SK-MEL-5 (cell line): ENCODE data around the genes CTSD and PRR33.

DNA sequence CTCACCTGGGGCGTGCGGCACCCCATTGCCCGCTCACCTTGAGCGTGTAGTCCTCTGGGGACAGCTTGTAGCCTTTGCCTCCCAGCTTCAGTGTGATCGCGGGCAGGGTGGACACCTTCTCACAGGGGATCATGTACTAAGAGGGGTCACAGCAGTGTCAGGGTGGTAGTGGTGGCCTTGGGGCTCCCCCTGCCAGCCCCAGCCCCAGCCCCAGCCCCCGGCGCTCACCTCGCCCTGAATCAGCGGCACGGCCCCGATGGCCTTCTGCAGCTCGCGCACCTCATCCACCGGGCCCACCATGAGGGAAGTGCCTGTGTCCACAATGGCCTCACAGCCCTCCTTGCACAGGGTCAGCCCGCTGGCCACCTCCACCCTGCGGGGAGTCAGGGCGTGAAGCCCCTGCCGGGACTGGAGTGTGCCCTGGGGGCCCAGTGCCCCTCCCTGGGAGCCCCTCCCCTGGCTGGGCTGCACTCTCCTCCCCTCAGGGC lies 3.4 kb upstream of the IFITM10 start:
RAMPAGE:
- cytosol, long total RNA = no peak
- long total RNA = no peak
- nucleus, long total RNA = no peak

GRCh38 chr11:1763778-1764233 lies at the start of gene CTSD:
TSS of gene CTSD (minus strand) at chr11:1763927.
RAMPAGE:
- cytosol, long total RNA = start-site peak on the minus strand at chr11:1763877-1763960, 638 and 499 reads in 2 replicates
- long total RNA = start-site peak on the minus strand at chr11:1763877-1763983, 491 and 685 reads in 2 replicates
- nucleus, long total RNA = start-site peak on the minus strand at chr11:1763896-1763960, 48 and 11 reads in 2 replicates

DNA sequence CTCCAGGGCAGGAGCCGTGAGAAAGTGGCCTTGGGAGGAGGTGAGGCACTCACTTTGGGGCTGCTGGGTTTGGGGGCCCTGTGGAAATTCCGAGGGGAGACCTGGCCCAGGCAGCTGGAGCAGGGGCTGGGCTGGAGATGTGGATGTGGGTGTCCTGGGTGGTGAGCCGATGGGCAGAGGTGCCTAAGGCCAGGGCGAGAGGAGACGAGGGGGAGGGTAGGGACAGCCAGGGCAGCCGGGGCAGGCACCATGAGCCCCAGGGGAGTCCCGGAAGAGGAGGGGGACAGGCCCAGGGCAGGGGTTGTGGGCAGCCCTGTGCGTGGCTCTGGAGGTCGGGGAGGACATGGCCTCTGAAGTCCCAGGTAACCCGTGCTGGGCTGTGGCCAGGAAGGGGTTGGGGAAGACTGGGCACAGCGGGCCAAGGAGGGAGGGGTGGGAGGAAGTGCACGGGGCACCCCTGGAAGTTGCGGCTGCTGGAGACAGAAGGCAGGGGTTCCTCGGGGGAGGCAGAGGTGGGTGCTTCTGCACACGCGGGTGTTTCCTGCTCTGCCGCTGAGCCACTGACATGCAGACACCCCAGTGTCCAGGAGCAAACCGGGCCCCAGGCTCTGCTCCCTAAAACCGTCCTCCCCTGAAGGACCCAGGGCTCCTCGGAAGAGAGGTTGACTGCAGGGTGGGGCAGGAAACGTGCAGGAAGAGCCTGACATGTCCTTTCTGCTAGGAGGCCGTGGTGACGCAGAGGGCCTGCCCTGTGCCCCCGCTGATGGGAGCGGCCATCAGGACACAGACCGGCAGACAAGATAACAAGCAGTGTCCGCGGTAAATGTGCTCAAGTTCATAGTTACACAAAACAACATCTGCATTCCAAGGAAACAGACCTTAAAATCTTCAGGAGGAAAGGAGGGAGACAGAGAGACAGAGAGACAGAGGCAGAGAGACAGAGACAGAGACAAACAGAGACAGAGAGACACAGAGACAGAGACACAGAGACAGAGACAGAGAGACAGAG lies 5.5 kb downstream of the TNNI2 start:
RAMPAGE:
- cytosol, long total RNA = no peak
- long total RNA = no peak
- nucleus, long total RNA = no peak

DNA sequence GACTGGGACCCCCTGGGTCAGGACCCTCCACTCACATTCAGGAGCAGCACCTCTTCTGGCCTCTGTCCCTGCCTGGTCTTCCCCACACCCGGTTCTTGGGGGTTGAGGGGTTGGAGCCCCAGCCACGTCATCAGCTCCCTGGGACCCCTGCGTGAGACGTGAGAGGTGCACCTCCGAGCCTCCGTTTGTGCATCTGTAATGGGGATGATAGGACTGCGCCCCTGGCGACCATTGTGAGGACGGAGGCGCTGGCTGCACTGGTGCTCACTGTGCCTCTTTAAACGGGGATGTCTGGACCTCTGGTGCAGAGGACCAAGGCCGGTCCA lies 16.9 kb downstream of the LSP1 start:
RAMPAGE:
- cytosol, long total RNA = no peak
- long total RNA = no peak
- nucleus, long total RNA = no peak

RAMPAGE:
- cytosol, long total RNA = no peak
- long total RNA = no peak
- nucleus, long total RNA = no peak
These were observed 17.5 kb downstream of the LSP1 start for GRCh38 chr11:1870175-1870975.

DNA sequence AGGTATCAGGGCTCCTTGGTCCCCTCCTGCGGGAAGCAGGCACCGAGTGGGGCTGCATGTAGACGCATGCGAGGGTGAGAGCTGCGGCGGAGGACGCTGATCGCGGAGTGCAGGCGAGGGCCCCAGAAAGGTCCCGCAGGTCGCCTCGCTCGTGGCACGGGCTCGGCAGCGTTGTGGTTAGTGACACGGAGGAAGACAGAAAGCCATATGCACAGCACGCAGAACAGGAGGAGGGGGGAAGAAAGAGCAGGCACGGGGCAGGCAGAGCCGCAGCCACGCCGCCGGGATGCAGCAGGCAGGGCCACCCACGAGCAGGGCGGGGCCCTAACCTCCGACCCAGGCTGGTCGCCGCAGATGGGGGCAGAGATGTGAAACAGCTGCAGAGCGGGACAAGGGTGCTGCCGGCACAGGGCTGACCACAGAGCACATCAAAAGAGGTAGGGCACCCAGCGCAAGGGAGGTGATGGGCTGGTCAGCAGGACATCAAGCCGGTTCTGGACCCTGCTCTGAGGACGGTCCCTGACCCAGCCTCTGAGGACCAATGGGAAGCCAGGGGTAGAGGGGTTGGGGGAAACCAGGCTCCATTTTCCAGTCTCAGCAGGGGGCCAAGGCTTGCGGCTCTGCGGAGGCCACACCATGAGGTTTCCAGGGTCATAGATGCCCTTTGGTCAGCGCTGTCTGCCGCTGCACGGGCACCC lies 18.2 kb downstream of the LSP1 start:
RAMPAGE:
- cytosol, long total RNA = no peak
- long total RNA = no peak
- nucleus, long total RNA = no peak

DNA sequence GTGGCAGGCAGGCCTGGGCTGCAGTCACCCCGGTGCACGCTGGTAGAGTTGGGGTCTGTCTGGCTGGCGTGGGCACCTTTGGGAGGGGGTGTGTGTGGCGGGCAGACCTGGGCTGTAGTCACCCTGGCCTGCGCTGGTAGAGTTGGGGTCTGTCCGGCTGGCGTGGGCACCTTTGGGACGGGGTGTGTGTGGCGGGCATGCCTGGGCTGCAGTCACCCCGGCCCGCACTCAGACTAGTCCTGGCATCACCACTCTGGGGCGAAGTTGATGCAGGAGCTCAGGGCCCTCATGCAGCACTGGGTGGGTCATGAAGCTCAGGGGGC lies 19.1 kb downstream of the PRR33 start:
RAMPAGE:
- cytosol, long total RNA = no peak
- long total RNA = no peak
- nucleus, long total RNA = no peak

GRCh38 chr11:1890788-1891179 lies 911 bp downstream of the PRR33 start:
RAMPAGE:
- cytosol, long total RNA = no peak
- long total RNA = no peak
- nucleus, long total RNA = no peak

DNA sequence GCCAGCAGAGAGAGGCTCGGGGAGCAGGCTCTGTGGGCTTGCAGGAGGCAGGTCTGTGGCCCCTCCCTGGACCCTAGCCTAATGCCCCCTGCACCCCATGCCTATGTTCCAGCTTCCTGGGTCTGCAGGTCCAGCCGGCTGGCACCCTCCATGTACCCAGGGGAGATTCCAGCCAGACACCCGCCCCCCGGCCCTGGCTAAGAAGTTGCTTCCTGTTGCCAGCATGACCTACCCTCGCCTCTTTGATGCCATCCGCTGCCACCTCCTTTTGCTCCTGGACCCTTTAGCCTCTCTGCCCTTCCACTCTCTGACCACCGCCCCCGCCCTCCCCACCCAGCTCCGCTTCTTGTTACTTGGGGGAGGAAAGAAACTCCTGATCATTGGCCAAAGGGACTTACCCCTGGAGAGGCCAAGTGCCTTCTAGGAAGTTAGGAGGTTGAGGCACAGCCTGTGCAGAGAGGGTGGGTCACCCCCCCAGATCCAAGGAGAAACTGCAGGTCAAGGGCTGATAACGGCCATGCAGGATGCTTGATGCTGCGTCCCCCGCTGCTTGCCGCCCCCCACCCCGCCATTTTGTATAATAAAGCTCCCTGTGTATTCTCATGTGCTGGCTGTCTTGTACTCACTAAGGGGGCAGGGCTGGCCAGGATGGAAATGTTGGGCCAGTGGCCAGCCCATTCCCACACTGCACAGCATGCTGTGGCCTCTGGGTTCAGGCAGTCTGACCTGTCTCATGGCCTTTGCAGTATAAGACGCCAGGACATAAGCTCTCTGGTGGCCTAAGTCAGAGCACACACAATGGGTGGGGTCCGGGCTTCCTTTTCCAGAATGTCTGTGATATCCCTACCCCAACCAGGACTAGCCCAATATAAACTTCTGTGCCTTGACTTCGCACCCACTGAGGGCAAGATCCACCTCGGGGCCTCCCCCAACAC lies at the start of gene PRR33:
PRR33 (minus strand) TSS at position 235 of the 935 bp plus-strand sequence.
RAMPAGE:
- cytosol, long total RNA = no peak
- long total RNA = no peak
- nucleus, long total RNA = no peak

DNA sequence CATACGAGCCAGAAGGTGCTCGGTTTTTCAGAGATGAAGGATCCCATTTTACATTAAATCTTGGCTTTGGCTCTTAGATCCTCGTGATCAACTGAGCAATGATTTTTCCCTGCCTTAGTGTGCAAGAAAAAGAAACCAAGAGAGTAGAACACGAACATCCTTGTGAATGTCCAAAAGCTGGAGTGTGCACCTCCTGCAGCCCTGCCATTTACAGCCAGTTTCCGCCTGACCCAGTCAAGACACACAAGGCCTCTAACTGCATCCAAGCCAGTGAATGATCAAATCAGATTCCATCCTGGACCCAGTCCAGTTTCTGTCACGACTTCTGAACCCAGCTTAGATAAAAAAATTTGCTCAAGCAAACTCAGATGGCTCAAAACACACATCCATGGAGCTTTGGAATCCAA lies 12.0 kb upstream of the PRR33 start:
RAMPAGE:
- cytosol, long total RNA = no peak
- long total RNA = no peak
- nucleus, long total RNA = no peak

DNA sequence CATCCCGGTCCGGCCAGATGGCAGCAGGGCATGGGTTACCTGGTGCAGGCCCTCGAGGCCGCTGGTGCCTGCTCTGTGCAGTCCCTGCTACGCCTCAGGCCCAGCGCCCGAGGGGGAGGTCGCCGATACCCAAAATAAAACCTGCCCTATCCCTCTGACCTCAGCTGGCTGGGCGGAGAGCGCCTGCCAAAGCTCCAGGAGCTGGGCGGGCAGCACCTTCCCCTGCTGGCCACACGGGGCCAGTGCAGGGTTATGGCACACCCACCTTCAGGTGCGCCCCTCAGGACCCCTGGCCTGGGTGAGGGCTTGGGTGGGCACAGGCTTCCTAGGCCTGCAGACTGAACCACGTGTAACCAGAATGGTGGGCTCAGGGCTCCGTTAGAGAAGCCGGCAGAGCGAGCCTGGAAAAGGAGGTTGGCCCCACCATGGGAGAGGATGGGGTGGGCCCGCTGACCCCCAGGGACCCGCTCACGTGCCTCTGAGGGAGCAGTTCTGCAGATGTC lies 1.9 kb upstream of the TNNT3 start:
RAMPAGE:
- cytosol, long total RNA = no peak
- long total RNA = no peak
- nucleus, long total RNA = no peak

DNA sequence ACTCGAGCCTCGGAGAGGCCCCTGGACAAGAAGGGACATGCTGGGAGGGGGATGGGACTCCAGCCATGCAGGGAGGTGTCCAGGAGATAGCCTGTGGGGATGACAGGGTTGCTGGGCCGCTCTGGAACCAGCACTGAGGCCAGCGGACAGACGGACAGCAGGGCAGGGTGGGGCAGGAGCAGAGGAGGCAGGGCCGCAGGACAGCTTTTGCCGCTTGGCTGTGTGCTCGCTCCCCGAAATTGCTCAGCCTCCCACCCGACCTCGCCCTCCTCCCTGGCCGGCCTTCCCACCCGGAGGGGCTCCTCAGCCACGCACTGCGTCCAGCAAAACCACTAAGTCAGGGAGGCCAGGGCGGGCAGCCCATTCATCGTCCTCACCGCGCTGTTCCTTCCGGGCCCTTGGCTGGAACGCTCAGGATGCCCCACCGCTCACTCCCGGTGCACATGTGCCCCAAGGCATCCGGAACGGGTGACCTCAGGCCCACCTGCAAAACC lies 8.0 kb downstream of the TNNT3 start:
RAMPAGE:
- cytosol, long total RNA = no peak
- long total RNA = no peak
- nucleus, long total RNA = no peak

RAMPAGE:
- cytosol, long total RNA = no peak
- long total RNA = no peak
- nucleus, long total RNA = no peak
These were observed 29.9 kb downstream of the IGF2 start for GRCh38 chr11:2109092-2109969.

GRCh38 chr11:2128840-2129493 lies 10.2 kb downstream of the IGF2 start:
RAMPAGE:
- cytosol, long total RNA = no peak
- long total RNA = no peak
- nucleus, long total RNA = no peak

GRCh38 chr11:2130361-2131105 lies 8.7 kb downstream of the IGF2 start:
RAMPAGE:
- cytosol, long total RNA = no peak
- long total RNA = no peak
- nucleus, long total RNA = no peak

DNA sequence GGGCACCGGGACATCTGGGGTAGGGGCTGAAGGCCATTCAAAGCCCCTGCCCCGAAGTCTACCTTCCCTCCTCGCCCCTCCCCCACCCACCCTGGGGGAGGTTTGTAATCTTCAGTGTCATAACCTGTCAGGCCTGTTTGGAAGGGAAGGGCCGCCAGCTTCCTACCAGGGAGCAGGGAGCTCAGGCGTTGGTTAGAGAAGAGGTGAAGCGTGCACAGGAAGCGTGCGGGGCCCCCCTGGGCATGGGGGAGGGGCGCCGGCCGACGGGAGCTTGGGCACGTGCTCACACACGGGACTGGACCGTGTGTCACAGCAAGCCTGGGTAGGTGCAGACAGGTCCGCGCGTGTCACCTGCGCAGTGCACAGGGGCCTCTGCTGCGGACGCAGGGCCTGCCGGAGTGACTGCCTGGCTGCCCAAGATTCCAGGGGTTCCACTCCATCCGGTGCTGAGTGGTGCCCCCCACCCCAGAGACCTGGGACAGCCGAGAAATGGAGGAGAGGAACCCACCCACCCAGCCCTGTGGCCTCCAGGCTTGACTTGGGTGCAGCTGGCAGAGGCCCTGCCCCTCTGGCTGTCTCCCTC lies 30.9 kb upstream of the TH start:
RAMPAGE:
- cytosol, long total RNA = no peak
- long total RNA = no peak
- nucleus, long total RNA = no peak

GRCh38 chr11:2294711-2295065 lies 7.0 kb downstream of the C11orf21 start:
RAMPAGE:
- cytosol, long total RNA = no peak
- long total RNA = no peak
- nucleus, long total RNA = no peak

DNA sequence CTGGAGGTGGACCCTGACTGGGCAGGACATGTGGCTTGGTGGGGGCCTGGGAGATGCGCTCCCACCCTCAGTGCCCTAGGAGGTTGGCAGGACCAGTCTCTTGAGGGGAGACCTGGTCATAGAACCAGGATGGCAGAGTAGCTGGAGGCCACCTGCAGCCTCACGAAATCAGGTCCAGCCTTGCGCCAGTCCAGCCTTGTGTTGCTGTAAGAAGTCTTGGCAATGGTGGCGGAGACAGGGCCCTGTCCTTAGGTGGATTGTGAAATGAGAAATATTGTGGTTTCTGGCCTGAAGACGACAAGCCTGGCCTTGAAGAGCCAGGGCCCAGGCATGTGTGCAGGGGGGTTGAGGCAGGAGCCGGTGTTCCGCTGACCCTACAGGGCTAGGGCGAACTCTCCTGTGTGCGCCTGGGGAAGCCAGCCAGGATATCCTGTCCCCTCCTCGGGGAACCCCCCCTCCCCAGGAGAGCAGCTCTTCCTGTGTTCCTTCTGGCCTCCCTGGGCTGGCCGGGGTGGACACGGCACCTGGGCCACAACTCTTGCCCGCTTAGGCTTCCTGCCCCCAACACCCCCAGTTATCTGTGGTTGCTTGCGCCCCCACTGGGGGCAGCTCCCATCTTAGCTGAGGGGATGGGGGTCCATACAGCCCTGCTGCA lies 2.8 kb downstream of the KCNQ1 start:
RAMPAGE:
- cytosol, long total RNA = no peak
- long total RNA = no peak
- nucleus, long total RNA = no peak

DNA sequence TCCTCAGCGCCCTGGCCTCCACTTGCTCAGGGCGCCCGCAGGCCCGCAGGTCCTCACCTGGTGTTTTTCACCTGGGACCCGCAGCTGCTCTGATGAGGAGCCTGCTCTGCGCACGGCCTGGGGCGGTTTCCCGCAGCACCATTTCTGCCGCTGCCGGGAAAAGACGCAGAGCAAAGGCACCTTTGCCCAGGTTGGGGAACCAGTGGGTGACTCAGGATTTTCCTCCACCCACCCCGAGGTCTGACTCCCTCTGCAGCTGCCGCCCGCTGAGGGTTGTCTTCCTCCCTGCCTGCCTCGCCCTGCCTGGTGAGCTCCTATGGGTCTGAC lies 89.4 kb downstream of the KCNQ1 start:
RAMPAGE:
- cytosol, long total RNA = no peak
- long total RNA = no peak
- nucleus, long total RNA = no peak

DNA sequence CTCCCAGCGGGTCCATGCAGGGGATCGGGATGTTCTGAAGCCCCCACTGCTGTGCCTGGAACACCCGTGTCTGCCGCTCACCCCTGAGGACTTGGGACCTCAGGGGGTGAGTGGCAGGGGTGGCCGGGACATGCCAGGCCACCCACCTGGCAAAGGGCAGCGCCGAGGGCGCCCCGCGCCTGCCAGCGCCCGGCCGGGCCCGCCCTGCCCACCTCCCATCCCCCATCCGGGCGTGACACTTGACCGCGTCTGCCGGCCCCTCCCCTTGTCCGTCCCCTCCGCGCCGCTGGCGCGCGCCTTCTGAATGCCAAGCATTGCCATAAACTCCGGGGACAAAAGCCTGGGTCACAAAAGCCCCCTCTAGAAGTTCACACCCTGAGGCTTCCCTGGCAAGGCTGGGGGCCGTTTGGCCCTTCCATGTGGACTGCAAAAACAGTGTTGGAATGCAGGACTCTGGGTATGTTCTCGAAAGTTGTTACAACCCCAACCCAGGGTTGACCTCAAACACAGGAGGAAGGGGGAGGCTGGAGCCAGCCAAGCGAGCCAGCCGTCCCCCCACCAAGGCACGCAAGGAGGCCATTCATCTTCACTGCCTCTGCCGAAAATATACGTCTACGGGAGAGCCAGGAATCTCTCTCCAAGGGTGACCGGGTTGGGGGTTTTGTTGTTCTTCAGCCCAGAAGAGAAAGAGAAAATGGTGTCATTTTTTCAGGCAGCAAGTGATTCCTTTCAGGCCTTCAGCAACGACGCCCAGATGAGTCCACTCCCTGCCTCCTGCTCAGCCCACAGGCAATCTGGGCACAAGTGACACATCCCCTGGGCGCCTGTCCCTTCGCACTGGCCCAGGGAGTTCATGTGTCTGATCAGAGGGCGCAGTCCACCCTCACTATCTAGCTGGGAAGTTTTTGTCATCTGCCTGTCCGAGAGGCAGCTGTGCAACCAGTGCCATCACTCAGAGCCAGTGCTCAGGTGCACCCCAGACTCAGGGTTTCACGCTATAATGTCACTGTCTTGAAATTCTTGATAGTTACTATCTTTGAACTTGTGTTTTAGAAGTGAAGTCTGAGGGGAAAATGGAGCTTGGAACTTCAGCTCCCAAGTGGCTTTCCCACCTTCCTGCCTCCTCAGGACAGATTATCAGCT lies 184.6 kb downstream of the CDKN1C start:
RAMPAGE:
- cytosol, long total RNA = no peak
- long total RNA = no peak
- nucleus, long total RNA = no peak